Hematopoietic multipotent progenitor cell (in vitro differentiated cells): ENCODE results near the genes HSD17B1 and RAMP2.

- CAGE, long polyA plus RNA = no peak
Observed at GRCh38 chr17:42183524-42184756, 1.3 kb downstream of the HCRT start.

DNA sequence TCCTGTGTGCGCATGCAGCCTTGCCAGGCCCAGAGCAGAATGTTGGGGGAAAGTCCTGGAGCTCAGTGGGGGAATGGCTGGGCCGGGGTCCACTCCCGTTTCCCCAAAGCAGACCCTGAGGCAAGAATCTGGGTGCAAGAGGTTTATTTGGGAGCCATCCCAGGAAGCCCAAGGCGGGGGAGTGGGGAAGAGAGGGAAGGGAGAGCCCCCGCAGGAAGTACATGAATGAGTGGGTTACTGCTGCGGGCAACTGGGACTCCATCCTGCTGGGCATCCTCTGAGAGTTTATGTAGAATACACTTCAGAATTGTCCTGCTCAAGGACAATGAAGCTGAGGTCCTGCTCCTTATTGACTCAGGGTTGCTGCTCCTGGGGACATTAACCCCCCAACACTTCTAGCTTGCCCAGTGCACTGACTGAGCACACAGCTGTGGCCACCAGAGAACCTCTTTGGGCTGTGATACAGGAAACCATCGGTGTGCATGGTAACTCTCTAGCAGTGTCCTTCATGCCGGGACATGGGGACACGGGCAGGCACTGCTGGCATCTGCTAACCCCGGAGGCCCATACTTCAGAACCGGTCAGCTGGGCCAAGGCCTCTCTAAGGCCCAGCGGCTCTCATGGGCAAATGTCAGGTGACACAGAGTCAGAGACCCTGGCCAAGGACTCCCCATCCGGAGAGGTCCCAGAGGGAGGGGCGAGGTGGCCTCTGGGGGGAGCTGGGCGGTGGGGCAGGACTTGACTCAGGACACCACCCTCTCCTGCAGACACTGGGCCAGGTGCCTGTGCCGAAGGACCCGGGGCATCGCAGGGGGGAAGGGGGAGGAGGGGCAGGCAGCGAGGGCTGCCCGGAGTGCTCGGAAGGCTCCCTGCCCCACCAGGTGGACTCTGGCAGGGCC, 4.0 kb upstream of the HCRT start:
- CAGE, long polyA plus RNA = no peak

DNA sequence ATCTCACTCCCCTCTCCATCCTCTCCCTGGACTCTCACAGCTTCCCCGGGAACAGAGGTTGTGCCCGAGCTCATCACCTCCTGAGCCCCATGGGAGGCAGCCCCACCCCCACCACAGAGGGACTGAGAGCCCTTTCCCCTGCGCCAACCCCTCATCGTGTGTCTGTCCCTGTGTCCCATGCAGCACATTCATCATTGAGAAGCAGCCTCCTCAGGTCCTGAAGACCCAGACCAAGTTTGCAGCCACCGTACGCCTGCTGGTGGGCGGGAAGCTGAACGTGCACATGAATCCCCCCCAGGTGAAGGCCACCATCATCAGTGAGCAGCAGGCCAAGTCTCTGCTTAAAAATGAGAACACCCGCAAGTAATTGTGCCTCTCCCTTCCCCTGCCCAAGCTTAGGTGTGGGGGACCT, 12.8 kb downstream of the STAT5A start:
- CAGE, long polyA plus RNA = no peak

GRCh38 chr17:42305760-42306749, 17.8 kb downstream of the STAT5A start:
- CAGE, long polyA plus RNA = no peak

DNA sequence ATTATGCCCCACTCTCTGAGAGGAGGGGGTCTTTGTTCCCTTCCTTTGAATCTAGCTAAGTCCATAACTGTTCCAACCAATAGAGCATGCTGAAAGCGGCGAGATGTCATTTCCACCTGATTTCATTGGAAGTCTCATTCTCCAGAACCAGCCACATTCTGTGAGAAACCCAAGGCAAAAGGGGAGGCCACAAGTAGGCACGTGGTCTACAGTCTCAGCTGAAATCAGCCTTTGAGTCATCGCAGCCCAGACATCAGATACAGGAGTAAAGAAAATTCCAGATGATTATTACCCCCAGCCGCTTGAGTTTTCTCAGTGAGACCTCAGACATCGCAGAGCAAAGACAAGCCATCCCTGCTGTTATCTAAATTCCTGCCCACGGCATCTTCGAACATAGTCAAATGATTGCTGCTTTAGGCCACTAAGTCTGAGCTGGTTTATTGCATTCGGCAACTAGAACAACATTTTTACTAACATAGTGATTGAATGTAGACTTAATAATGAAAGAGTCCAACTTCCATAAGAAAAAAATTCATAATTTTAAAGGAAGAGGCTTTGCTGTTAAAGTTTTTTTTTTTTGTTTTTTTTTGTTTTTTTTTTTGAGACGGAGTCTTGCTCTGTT, 23.1 kb downstream of the STAT3 start:
- CAGE, long polyA plus RNA = no peak

- CAGE, long polyA plus RNA = no peak
Observed at GRCh38 chr17:42400075-42401106, 12.1 kb upstream of the STAT3 start.

- CAGE, long polyA plus RNA = no peak
Observed at GRCh38 chr17:42409258-42410647, 13.3 kb downstream of the CAVIN1 start.

DNA sequence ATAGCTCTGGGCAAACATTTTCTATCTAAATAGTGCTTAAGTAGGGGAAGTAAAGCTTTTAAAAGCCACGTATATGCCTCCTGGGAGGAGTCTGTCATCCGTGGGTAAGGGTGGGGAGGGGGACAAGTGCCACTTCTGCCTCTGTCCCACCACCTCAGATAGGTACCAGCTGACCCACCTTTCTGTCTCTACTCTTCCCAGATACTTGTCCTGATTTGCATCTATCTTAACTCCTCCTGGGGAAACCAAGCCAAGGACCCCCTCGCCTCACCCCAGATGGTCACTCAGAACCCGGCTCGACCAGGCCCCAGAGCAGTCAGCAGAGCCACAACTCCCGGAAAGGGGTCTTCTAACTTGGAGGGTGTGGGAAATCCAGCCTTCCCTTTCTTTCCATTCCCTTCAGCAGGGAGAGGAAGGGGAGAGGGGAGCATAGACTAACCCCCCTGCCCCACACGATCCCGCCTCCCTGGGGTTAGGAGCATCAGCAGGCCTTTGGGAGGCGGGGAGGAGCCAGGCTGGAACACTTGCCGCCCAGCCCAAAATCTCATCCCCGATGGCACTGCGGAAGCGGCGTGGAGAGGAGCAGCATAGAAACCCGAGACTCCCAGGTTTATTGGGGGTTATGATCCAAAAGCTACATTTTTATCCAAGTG, 1.9 kb downstream of the CAVIN1 start:
- CAGE, long polyA plus RNA = no peak

- CAGE, long polyA plus RNA = no peak
Observed at GRCh38 chr17:42552826-42553159, at the start of gene HSD17B1. Gene HSD17B1 (plus strand): TSS chr17:42552923.

DNA sequence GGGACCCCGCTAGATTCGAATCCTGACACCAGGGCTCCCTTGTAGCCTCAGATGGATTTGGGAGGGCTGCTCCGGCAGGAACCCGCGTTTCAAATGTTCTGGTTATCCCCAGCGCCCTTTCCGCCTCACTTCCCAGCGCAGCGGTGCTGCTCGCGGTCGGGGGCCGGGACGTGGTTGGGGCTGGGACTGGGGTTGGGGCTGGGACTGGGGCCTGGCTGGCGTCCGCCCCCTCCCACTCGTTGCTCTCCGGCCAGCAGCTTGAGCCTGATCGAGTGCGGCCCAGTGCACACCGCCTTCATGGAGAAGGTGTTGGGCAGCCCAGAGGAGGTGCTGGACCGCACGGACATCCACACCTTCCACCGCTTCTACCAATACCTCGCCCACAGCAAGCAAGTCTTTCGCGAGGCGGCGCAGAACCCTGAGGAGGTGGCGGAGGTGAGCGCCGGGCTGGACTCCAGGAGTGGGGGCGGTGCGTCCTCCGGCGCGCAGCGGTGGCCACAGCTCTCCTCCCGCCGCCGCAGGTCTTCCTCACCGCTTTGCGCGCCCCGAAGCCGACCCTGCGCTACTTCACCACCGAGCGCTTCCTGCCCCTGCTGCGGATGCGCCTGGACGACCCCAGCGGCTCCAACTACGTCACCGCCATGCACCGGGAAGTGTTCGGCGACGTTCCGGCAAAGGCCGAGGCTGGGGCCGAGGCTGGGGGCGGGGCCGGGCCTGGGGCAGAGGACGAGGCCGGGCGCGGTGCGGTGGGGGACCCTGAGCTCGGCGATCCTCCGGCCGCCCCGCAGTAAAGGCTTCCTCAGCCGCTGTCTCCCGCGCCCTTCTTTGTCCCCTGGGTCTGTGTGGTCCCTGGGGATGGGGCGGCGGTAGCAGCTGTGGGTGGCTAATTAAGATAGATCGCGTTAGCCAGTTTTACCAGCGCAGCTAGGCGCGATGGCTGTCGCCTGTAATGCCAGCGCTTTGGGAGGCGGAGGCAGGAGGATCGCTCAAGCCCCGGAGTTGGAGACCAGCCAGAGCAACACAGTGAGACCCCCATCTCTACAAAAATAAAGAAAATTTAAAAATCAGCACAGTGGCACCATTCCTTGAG, 1.8 kb downstream of the HSD17B1 start:
- CAGE, long polyA plus RNA = no peak

- CAGE, long polyA plus RNA = no peak
Observed at GRCh38 chr17:42566152-42566717, 665 bp upstream of the MLX start.

DNA sequence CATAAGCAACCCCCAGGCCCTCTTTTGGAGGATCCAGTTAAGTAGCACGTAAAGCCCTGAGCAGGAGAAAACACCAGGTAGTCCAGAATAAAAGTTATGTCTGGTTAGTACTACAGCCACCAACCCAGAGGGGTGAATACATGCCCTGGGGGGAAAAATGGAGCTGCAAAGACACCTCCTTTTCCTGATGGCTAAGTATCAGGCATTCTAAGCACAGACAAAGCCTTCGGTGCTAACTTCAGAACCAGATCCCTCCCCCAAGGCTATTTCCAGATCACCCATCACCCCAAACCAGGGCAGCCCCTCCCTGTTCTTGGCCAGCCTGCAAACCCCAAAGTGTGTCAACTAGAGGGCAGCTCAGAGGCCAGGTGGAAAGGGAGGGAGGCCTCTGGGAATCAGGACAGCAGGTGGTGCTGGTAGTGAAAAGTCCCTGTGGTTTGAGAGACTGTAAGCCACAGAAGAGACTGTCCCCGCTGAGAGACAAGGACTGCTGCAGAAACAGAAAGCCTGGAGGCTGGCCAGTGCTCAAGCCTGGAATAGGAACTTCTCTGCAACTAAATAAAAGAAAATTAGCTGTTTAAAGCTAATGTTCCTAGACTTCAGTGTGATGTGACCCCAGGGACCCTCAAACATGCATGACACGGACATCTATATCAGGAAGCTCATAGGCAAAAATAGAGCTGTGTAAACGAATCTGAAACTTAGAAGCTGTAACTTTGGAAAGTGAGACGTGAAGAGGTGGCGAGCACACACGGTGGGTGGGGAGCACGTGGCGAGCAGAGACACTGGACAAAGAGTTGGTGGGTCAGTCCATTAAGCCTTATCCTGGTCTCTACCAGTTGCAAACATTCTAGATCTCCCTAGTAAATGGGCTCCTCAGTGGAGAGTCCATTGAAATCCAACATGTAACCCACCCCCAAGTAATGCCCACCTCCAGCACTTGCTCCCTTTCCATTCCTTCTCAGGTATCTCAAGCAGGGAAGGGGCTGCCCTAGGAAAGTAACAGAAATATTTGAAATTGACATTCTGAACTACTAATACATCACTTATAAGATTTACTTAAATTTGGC, 9.2 kb downstream of the TUBG1 start:
- CAGE, long polyA plus RNA = no peak

DNA sequence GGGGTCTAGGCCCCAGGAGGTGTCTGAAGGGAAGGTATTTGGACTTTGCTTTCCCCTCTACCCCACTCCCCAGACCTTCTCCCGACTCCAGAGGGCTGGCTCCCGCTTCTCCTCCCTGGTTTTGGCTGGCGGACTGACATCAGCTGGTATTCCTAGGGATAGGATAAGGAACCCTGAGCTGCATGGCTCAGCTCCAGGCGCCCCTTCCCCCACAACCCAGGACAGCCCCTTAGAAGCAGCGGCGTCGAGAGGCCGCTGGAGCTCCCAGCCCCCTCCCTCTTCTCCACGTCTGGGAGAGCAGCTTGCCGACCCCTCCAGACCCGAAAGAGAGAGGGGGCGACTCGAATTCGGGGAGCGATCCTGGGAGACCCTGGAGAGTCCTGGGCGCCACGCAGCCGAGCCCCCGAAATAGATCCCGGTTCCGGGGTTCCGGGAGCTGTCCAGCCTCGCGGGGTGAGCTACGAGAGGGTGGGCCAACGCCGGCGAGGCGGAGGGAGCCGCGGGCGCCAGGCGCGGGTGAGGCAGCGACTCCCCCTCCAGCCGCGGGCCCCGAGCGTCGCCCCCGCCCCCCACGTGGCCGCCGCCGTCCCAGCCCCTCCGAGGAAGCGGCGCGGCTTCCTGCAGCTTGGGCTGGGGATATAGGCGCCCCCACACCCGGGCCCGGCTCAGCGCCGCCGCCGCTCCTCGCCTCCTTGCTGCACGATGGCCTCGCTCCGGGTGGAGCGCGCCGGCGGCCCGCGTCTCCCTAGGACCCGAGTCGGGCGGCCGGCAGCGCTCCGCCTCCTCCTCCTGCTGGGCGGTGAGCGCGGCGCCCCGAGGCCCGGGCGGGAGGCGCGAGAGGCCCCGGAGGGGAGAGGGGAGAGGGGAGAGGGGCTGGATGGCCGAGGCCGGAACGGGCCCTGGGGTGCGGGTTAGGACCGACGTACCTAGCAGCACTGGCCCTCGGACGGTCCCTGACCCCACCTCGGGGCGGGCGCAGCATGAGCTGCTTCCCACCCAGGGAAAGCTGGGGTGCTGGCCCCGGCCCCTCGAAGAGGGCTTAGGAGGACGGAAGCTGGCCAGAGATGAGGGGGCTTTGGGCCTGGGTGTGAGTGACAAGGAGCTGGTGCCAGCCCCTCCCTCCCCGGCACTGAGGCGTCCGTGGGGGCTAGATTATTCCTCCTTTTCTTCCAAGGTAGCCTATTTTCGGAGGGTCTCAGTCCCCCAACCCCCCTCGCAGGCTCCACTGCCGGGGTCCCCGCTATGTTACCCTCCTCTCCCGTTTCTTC, at the start of gene RAMP2:
Gene RAMP2, plus strand, starts transcription at position 668 of the 1,268 bp plus-strand sequence.
- CAGE, long polyA plus RNA = no peak

GRCh38 chr17:42781794-42782594, 1.6 kb downstream of the WNK4 start:
- CAGE, long polyA plus RNA = no peak

- CAGE, long polyA plus RNA = no peak
Observed at GRCh38 chr17:42833944-42834286, 718 bp downstream of the PSME3 start.

DNA sequence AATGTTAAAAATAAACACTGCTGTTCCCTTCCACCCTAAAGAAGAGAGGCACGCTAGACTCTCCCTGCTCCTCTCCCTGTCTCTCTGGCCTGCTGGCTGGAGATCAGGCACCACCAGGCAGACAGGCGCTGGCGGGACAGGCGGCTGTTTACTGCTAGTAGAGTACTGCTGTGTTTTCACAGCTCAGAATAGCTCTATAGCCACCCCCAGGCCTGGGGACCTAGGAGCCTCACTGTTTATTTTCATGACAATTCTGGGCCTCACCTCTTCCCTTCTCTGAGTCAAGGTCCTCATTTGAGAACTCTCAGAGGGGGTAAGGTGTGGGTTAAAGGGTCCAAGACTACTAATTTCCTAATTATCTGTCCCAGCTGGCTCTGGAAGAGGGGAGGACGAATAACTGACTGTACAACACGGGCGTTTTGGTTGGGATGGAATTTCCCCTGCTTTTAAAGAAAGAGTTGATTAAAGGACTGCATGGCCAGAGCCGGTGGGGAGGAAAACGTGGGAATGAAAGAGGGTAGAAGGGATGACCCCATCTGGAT, 9.0 kb upstream of the G6PC1 start:
- CAGE, long polyA plus RNA = no peak

- CAGE, long polyA plus RNA = no peak
Observed at GRCh38 chr17:42985256-42985633, 4.9 kb downstream of the RUNDC1 start.

DNA sequence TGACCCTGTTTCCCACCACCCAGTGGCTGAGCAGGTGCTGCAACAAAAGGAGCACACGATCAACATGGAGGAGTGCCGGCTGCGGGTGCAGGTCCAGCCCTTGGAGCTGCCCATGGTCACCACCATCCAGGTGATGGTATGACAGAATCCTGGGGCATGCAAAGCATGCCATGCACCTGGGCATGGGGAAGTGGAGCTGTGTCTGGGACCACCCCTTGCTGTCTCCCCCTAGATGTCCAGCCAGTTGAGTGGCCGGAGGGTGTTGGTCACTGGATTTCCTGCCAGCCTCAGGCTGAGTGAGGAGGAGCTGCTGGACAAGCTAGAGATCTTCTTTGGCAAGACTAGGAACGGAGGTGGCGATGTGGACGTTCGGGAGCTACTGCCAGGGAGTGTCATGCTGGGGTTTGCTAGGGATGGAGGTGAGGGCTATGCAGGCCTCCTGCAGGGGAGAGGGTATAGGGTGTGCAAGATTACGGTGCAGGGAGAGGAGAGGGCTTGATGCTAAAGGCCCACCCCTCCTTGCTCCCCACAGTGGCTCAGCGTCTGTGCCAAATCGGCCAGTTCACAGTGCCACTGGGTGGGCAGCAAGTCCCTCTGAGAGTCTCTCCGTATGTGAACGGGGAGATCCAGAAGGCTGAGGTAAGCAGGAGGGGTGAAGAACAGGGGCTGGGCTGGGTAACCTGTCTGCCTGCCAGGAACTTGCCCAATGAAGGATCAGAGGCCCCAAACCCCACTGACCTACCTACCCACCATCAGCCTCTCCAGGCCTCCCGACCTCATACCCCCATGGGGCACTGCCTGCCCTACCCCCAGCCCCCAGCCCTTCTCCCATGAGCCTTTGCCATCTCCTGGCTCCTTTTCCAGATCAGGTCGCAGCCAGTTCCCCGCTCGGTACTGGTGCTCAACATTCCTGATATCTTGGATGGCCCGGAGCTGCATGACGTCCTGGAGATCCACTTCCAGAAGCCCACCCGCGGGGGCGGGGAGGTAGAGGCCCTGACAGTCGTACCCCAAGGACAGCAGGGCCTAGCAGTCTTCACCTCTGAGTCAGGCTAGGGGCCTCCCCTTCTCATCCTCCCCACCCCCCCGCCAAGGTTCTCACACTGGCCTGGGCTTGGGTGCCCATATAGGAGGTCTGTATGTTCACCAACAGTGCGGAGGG, 7.0 kb downstream of the IFI35 start:
- CAGE, long polyA plus RNA = no peak

GRCh38 chr17:43020967-43021515, 1.1 kb downstream of the VAT1 start:
- CAGE, long polyA plus RNA = no peak

GRCh38 chr17:43092867-43094067, 31.9 kb downstream of the BRCA1 start:
- CAGE, long polyA plus RNA = no peak